ENCODE results near the genes SSX3, TFE3, CCDC22 and GAGE1.

- RRBS: no CpG with 5 or more reads among the region's 8 CpGs
These were observed 25.6 kb downstream of the ZNF630 start for GRCh38 chrX:48045670-48046352.

DNA sequence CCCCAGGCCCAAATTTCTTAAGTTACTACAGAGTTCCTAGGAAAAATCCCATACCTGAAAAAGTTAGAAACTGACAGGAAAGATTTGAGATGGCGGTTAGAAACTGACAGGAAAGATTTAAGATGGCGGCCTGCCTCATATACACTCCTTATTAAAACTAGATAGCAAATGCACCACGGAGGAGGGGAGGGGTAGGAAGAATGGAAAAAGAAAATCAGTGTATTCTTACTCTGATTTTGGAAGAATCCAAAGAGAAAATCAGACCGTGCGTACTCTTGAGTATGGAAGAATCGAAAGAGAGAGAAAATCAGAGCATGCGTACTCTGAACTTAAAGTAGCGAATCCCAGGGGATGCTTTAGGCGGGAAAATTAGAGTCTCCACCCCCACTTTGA, at the start of gene SSX3:
TSS of gene SSX3 (minus strand) at position 299 of the 393 bp plus-strand sequence.
- RRBS: no CpG with 5 or more reads among the region's 9 CpGs

DNA sequence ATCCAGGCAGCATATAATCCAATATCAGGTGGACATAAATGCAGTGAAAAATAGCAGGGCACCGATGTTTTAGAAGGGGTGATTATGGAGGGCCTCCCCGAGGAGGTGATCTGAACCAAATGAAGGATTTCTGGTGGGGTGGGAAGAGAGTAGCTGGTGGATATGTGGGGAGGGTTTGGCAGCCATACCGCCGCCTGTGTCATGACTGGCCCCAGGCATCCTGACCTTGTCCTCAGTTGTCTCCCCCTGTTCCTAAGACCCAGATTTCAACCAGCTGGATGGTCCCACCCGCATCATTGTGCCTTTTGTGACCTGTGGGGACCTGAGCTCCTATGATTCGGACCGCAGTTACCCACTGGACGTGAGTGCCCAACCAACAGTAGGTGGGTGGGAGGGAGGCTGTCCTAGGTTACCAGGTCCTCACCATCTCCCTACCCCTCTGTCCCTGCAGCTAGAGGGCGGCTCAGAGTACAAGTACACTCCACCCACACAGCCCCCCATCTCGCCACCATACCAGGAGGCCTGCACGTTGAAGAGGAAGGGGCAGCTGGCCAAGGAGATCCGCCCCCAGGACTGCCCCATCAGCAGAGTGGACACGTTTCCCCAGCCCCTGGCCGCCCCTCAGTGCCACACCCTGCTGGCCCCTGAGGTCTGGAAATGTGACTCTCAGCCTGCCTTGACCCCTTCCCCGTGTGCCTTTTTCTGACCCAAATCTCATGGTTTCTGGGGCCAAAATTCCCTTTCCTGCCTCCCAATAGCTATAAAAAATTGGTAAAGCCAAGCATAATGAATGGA, 6.3 kb downstream of the FTSJ1 start:
- RRBS: no CpG with 5 or more reads among the region's 15 CpGs

DNA sequence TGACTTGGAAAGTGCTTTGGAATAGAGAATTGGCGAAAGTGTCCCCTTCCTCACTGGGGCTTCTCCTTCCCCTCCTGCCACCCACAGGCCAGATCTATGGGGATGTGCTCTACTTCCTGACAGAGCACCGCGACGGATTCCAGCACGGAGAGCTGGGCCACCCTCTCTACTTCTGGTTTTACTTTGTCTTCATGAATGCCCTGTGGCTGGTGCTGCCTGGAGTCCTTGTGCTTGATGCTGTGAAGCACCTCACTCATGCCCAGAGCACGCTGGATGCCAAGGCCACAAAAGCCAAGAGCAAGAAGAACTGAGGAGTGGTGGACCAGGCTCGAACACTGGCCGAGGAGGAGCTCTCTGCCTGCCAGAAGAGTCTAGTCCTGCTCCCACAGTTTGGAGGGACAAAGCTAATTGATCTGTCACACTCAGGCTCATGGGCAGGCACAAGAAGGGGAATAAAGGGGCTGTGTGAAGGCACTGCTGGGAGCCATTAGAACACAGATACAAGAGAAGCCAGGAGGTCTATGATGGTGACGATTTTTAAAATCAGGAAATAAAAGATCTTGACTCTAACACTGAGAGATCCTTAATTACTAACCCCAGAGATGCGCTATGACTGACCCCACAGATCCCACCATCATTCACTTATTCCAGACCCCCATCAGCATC, 6.7 kb downstream of the EBP start:
- RRBS: no CpG with 5 or more reads among the region's 10 CpGs

- RRBS: no CpG with 5 or more reads among the region's 12 CpGs
These were observed 7.5 kb upstream of the WDR13 start for GRCh38 chrX:48589732-48590218.

DNA sequence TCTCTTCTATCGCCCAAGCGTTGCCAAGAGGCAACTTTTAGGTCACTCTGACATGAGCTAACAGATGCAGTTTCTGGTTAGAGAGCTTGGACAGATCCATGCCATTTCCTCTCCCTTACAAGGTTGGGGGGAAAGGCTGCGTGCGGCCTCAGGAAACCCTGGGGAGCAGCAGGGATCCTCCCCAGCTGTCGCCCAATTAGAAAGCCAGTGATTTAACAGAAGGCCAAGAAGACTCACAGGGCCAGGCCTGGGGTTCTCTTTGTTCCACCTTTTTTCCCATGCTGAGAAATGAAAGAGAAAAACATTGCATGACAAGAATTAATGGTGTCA, 35.2 kb upstream of the WAS start:
- RRBS: no CpG with 5 or more reads among the region's 5 CpGs

GRCh38 chrX:48896390-48896777, 1.2 kb downstream of the TIMM17B start:
- RRBS: no CpG with 5 or more reads among the region's 5 CpGs

- RRBS: no CpG with 5 or more reads among the region's 10 CpGs
These were observed 15.8 kb upstream of the PIM2 start for GRCh38 chrX:48934457-48935241.

- RRBS: no CpG with 5 or more reads among the region's 5 CpGs
These were observed 18.8 kb upstream of the PIM2 start for GRCh38 chrX:48937539-48938058.

DNA sequence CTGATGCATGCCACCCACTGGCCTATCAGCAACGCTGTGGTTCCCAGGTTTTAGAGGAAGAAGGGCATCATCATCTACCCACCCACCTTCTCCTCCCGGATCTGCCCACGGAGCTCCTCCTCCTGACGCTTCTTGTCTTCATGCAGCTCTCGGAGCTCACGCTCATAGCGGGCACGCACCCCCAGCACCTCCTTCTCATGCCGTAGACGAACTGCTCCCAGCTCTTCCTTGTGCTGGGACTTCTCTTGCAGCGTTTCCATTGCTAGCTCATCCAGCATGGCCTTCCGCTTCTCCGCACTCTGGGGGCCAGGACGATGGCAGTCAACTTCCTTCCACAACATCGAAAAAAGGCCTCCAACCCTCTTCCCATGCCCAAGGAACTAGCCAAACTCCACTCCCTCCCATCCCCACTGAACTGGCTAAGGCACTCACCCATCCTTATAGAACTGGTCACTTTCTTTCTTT, 11.5 kb upstream of the KCND1 start:
- RRBS: no CpG with 5 or more reads among the region's 15 CpGs

DNA sequence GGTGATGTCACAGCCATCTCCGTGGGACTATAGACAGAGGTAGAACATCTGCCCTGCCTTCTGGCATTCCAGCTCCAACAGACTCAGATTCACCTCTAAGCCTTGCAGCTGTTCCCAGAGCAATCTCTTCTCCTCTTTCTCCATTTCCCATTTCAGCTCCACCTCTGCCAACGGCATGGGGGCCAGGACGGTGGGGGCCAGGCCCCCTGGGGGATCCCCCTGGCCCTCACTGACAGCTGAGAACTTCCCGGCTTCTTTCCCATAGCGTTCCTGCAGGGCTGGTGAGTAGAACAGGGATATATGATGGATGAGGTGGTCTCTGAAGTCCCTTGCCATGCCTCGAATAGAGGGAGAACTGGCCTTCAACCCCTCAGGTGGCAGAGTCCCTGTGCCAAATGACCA, 11.2 kb downstream of the GRIPAP1 start:
- RRBS: 69% methylated on average over 1 of the region's 6 CpGs

DNA sequence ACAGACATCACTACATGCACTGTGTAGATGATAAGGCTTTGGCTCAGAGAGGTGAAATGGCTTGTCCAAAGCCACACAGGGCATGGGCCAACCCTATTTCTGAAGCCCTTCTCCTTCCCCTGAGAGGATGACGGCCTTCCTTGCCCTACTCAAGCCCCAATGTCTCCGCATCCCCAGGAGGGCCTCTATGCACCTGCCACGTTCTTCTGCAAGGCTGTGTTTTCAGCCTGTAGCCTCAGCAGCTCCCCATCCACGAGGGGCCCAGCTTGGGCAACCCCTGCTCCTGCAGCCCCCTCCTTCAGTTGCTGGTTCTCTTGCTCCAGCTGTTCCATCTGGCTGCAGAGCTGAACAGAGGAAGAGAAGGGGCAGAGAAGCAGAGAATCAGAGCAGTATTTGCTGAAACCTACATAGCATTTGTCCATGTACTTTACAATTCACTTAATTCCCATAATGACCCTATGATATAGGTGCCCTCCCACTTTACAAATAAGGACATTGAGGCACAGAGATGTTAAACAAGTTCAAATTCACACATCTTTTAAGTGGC, 8.8 kb downstream of the GRIPAP1 start:
- RRBS: no CpG with 5 or more reads among the region's 4 CpGs

DNA sequence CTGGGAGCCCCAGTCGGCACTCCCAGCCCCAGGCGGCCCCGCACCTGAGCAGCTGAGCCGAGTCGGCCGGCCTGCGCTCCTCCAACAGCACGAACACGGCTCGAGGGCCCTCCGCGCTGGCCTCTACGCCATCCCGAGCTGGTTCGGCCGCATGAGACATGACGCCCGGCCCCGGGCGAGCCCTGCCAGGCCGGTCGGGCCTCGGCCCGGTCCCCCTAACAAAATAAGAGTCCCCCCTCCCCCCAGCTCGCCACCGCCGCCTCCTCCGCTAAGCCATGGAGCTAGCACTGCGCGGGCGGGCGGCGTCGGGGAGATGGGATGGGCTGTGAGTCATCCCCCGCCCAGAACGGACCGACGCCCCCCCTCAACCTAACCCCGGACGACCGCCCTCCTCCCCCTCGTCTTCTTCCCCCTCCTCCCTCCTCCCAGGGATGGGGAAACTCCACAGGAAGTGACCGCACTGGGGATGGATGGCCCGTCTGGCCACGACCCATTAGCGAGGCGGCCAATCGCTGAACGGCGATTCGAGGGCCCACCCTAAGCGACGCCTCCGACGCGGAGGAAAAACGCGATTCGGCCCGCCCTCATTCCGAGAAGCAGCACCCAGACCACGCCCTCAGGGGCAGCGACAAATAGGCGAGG, at the start of gene TFE3:
TSS of gene TFE3 (minus strand) at position 291 of the 642 bp plus-strand sequence.
- RRBS: no CpG with 5 or more reads among the region's 64 CpGs

DNA sequence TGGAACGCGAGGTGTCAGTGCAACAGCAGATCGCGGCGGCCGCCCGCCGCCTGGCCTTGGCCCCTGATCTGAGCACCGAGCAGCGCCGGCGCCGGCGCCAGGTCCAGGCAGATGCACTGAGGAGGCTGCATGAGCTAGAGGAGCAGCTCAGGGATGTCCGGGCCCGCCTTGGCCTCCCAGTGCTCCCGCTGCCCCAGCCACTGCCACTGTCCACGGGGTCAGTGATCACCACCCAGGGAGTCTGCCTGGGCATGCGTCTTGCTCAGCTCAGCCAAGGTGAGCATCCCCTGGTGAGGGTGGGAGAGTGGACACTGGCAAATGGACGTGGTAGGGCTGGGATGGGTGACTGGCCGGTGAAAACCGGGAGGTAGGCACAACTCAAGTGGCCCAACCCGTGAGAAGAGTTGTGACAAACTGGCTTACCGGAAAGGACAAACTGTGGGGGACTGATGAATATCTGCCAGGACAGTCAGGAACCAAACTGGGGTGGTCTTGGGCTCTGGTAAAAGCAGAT, 5.6 kb downstream of the CCDC120 start:
- RRBS: 92% methylated on average over 6 of the region's 24 CpGs

- RRBS: no CpG with 5 or more reads among the region's 17 CpGs
These were observed 15.7 kb upstream of the GPKOW start for GRCh38 chrX:49138746-49140129.

DNA sequence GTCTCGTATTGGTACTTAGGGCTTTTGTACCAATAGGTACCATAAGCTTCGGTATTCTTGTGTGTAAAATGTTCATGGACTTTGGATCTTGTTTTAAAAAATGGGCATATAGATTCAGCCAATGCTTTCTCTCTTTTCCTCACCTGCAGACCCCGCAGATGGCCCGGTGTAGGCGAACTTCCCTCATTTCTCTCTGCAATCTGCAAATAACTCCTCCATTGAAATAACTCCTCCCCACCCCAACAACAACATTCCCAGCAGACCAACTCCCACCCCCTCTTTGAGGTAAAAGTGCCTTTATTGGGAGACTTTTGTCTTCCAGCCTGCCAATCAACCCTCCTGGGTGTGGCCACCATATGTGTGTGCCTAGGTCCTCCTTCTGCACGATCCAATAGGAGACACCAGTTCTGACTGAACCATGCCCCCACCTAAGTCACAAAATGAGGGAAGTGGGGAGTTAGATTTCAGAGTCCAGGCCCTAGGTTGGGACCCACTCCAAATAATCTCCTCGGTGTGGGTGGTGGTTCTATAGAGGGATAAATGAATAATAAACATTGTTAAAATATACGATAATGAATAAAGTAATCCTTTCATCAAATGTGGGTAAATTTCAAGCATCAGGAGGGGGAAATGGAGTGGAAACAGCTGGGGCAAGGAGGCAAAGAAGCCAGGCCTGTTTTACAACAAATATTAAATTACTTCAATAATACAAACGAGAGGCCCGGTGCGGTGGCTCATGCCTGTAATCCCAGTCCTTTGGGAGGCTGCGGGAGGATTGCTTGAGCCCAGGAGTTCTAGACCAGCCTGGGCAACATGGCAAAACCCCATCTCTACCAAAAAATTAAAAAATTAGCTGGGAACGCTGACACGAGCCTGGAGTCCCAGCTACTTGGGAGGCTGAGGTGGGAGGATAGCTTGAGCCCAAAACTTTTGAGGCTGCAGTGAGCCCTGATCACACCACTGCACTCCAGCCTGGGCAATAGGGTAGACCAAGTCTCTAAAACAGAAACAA, 3.1 kb downstream of the PLP2 start:
- RRBS: no CpG with 5 or more reads among the region's 14 CpGs

DNA sequence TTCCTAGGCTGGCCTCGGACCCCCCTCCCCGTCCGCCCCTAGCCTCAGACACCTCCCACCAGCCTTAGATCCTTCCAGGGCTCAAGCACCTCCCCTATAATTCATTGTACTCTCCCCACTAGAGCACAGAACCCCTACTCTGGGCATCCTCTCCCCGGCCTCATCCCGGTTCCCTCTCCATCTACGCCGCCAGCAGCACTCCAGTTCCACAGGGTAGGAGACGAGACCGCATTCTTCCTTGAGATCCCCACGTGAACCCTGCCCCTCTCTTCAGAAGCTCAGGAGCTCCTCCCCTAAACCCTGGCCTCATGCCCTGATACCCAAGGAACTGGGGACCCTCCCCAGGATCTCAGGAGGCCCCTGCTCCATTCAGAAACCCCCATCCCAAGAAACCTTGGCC, 1.2 kb downstream of the PRICKLE3 start:
- RRBS: no CpG with 5 or more reads among the region's 10 CpGs

- RRBS: no CpG with 5 or more reads among the region's 34 CpGs
These were observed 2.3 kb downstream of the CACNA1F start for GRCh38 chrX:49230725-49231330.

DNA sequence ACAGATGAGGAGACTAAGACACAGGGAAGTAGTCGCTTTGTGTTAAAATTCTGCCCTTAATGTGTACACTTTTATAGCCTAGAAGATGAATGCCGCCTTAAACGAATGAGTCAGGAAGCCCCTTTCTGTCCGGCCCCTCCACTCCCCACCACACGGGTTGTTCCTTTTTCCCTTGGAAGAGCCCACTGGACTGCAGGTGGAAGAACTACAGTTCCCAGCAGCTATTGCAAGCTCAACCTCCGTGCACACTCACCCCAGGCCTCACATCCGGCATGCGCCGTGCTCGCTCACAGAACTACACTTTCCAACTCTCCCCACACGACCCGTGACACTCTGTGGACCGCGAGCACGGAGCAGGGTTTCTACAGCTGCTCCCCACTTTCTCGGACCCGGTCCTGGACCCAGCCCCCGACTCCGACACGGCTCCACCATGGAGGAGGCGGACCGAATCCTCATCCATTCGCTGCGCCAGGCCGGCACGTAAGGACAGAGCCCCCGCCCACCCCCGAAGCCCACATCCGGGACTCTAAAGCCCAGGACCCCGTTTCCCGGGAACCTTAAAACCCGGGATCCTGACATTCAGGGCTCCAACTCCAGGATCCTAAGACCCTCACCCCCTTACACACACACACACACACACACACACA, at the start of gene CCDC22:
TSS of gene CCDC22 (plus strand) at position 264 of the 647 bp plus-strand sequence.
- RRBS: under 1% methylated on average over 13 of the region's 32 CpGs

- RRBS: no CpG with 5 or more reads among the region's 27 CpGs
These were observed at the start of gene GAGE1 for GRCh38 chrX:49598814-49599315. Gene GAGE1, plus strand, starts transcription at chrX:49599020.

Measured in skeletal muscle cell (primary cell).